Neural progenitor cell (in vitro differentiated cells): Measurements from ENCODE around the genes DCAF12L1, PRR32, ACTRT1, ELF4 and INTS6L.

GRCh38 chrX:123860974-123861419 is 1.1 kb downstream of the XIAP start:
- RAMPAGE, long total RNA: no peak

DNA sequence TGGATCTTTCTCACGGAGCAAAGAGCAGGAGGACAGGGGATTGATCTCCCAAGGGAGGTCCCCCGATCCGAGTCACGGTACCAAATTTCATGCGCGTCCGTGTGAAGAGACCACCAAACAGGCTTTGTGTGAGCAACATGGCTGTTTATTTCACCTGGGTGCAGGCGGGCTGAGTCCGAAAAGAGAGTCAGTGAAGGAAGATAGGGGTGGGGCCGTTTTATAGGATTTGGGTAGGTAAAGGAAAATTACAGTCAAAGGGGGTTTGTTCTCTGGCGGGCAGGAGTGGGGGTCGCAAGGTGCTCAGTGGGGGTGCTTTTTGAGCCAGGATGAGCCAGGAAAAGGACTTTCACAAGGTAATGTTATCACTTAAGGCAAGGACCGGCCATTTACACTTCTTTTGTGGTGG is 74.4 kb downstream of the TEX13C start:
- RAMPAGE, long total RNA: no peak

GRCh38 chrX:126552706-126553251 is at the start of gene DCAF12L1:
Gene DCAF12L1, minus strand, starts transcription at chrX:126552814.
- RAMPAGE, long total RNA: no peak

DNA sequence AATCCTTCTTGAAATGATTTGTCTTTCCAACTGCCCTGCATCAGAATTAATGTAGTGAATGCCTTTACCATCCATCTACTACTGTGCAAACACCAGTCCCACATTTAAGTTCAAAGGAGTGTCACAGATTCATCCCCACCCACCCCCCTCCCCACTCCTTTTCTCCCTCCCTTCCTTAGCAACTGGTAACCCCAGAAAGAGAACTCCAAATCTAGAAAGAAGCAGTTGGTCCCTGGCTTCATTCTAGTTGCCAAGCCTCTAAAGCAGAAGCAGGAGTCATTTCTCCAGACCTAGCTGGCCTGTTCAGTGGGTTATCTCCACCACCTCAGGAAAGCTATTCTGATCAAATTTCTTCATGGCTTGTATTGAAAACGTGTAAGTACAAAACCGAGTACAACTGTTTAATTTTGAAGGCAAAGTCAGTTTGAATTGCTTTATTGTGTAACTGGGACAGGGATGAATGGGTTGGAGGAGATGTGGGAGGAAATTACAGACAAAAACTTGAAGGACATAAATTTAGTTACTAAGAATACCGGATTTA is at the start of gene PRR32:
TSS of gene PRR32 (plus strand) at position 241 of the 541 bp plus-strand sequence.
- RAMPAGE, long total RNA: no peak

DNA sequence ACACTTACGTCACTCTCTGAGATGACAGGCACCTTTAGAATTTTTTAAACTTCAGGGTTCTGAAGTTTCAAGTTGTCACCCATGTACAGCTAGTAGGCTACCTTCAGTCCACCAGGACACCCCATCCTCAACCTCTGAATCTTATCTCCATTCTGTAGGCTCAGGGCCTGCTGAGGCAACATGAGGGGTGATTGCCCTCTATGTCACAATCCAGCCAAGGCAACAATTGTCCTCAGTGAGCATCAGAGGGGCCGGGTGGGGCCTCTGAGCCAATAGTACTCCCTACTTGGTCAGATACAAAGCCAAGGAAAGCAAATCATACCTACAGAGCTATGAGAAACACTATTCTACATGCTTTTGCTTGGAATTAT is at the start of gene ACTRT1:
TSS of gene ACTRT1 (minus strand) at position 154 of the 371 bp plus-strand sequence.
- RAMPAGE, long total RNA: no peak

GRCh38 chrX:129091017-129091629 is 432.2 kb downstream of the SMARCA1 start:
- RAMPAGE, long total RNA: no peak

GRCh38 chrX:129794348-129794926 is 14.7 kb downstream of the SASH3 start:
- RAMPAGE, long total RNA: no peak

GRCh38 chrX:130064539-130065426 is 45.5 kb downstream of the ELF4 start:
- RAMPAGE, long total RNA: no peak

DNA sequence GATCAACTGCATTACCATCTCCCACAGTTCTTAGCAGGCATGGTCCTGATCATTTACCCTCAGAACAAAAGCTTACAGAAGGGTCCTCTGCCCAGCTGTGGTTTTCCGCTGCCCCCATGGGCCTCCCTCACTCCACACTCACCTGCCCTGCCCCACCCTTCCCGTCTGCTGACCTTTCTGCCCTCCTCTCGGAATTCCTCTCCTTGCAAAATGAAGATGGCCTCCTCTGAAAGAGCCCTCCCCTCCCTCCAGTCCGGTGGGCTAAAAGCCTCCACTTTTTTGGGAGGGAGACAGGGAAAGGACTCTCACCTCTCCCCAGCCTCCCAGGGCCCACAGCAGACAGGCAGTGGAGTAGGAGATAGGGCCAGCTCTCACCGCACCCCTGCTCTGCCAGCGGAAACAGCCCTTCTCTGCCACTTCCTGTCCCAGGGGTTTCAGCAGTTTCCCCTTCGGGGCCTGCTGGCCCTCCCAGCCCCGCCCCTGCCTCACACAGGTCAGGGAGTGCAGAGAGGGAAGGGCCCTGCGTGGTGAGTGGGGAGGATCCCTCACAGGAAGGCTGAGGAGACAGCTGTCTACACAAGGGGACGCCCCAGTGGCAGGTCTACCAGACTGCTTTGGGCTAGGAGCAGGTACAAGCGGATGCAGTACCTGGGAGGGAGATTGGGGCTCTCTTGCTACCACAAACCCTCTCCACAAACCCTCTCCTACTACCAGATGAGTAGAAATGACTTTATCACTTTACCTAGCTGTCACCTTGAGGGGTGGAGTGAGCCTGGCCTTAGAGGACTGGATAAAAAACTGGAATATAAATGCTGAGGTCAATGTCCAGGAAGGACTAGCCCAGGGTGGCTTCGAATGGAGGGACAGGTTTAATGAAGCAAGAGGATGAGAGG is 18.2 kb downstream of the ELF4 start:
- RAMPAGE, long total RNA: no peak

DNA sequence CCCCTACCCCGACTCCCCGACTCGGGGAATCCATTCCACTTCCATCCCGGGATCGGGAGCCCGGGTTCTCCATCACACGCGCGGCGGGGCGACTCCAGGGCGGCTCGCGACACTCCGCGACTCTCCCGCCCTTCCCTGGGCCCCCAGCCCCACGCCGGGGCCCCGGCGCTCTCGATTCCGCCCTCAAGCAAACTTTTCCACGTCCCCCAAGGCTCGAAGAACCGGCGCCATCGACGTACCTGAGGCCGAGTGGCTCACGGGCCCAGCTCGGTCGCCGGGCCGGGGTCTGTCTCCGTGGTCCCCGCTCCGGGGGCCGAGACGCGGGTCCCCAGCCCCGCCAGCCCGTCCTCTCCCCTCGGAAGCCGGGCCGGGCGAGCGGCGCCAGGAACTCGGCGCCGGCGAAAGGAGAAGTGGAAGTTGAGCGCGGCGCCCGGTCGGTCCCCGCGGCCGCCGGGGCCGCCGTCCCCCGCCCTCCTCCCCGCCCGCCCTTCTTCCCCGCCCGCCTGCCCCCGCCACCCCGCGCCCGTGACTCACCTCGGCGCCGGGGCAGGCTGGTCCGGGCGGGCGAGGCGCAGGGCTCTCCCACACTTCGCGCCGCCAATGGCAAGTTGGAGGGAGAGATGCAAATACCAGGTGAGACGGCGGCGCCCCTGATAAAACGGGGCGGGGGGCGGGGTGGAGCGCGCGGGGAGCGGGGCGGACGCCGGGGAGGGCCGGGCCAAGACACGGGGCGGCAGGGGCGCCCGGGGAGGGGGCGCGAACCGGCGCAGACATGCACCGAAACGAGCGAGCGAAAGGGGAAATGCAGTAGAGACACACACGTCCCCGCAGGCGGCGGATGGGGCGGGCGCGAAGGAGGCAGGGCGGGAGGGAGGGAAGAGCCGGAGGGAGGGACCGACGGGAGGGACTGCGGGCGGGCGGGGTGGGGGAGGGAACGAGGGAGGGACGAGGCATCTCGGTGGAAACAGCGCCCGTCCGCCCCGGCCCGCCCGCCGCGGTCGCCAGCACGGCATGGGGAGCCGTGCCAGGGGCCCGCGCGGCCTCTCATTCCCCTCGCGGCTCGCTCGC is at the start of gene ELF4:
TSS of gene ELF4 (minus strand) at position 412 of the 1,068 bp plus-strand sequence.
- RAMPAGE, long total RNA: no peak

DNA sequence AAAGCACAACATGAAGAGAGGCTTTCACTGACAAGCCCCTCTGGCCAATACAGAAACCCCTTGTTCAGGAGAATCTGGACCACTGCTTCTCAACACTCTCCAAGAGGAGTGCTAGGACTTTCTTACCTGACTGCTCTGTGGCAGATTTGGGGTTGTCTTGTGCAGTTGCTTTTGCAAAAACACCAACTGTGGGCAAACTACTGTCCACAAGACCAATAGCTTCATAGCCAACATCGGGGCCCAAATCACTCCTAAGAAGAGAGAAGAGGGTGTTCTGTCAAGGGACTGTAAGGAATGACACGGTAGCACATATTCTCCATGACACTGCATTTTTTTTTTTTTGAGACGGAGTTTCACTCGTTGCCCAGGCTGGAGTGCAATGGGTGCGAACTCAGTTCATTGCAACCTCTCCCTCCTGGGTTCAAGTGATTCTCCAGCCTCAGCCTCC is 21.3 kb upstream of the ELF4 start:
- RAMPAGE, long total RNA: no peak

- RAMPAGE, long total RNA: no peak
Observed at GRCh38 chrX:130866435-130866953, 36.5 kb downstream of the ENOX2 start.

DNA sequence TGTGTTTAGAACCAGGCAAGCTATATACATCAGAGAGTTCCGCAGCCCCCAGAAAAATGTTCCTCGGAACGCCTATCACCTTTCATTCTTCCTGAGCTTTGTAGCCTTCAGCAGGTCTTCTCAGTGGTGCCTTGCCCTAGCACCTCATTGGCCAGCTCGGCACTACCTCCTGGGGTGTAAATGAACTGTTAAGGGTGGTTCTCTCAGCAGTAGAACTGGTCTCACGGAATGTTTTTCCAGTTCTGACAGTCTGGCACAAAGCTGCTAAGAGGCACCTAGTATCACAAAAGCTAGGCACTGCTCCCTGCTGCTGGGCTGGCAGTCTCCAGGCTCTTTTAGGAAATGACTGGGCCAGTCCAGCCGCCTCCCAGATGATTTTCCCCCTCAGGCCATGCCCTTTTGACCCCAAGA is 8.1 kb downstream of the FRMD7 start:
- RAMPAGE, long total RNA: no peak

DNA sequence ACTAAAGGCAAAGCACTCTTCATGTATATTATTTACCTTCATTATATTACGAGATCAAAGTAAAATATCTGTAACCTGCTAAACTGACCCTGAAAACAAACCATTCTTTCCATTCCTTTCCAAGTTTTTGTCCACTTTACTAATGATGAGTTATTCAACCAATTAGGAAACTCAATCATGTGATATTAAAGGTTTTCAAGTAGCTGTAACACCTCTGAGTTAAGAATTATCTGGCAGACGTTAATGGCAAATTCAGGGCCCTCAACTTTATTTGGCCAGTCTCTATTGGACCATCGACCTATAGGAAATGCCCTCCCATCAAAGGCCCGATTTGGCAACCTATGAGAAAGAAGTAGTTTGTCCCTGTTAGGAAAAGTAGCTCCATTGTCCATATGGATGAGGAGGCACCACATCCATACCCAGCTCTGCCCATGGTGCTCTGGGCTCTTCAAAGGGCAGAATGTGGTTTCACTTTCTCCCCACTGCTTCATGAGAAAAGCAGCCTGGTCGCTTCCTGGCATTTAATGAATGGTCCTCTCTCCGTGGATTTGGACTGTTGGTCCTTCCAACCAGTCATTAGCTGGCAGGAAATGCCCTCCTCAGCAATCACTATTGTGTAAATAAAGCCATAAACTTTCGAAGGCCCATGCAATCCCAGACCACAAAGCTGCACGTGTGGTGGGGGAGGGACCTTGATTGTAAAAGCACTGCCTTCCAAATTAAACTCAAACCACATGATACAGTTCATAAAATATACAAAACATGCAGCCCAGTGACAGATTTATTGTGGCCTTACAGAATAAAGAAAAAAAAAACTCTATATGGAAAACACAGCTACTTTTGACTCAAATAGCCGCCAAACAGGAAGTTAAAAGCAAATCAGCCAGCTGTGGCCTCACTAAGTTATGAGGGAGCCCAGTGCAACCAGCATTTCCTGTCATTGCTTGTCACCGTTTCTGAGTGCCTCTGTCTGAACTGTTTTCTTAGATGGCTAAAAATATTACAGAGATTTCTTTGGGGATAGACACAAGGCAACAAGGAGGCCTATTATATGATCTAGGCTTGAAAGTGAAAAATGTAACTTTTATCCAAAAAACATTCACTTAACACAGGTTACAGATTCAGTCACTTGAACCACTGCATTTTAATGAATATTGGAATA is 8.2 kb downstream of the MBNL3 start:
- RAMPAGE, long total RNA: no peak

- RAMPAGE, long total RNA: no peak
Observed at GRCh38 chrX:133307826-133308383, 89.8 kb upstream of the TFDP3 start.

- RAMPAGE, long total RNA: no peak
Observed at GRCh38 chrX:133414097-133414791, 1.0 kb downstream of the GPC4 start.

- RAMPAGE, long total RNA: no peak
Observed at GRCh38 chrX:134542366-134543053, 82.5 kb downstream of the HPRT1 start.

DNA sequence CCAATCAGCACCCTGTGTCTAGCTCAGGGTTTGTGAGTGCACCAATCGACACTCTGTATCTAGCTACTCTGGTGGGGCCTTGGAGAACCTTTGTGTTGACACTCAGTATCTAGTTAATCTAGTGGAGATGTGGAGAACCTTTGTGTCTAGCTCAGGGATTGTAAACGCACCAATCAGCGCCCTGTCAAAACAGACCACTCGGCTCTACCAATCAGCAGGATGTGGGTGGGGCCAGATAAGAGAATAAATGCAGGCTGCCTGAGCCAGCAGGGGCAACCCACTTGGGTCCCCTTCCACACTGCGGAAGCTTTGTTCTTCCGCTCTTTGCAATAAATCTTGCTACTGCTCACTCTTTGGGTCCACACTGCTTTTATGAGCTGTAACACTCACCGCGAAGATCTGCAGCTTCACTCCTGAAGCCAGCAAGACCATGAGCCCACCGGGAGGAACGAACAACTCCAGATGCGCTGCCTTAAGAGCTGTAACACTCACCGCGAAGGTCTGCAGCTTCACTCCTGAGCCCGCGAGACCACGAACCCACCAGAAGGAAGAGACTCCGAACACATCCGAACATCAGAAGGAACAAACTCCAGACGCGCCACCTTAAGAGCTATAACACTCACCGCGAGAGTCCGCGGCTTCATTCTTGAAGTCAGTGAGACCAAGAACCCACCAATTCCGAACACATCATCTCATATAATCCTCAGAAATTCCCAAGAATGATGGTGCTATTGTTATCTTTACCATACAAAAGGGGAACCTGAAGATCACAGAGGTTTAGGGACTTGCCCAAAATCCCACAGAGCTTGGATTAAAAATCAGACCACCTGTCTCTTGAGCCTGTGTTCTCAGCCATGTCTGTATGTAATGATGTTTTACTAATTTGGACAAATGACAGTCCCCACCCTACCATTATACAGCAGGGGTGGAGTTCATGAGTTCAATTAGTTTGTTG is 17.3 kb downstream of the ETDC start:
- RAMPAGE, long total RNA: no peak

GRCh38 chrX:135520232-135521317 is at the start of gene INTS6L:
Gene INTS6L, plus strand, starts transcription at chrX:135520660.
- RAMPAGE, long total RNA: no peak

- RAMPAGE, long total RNA: no peak
Observed at GRCh38 chrX:135572499-135573099, 52.1 kb downstream of the INTS6L start.